Cardiac fibroblast (primary cell): ENCODE data around the genes TMEM35B and CLSPN.

GRCh38 chr1:32904884-32905111, 3.6 kb upstream of the TMEM54 start:
- RRBS = no CpG with 5 or more reads among the region's 2 CpGs

DNA sequence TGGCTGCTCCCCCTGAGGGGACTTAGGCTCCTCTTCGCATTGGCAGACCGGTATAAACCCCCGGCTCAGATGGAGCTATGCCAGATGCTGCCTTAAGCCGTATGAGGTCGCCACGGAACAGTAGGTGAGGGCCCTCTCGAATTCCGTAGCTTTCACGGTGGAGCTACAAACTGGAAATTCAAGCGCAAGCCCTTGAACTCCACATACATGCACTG, 24.2 kb upstream of the TMEM54 start:
- RRBS = no CpG with 5 or more reads among the region's 10 CpGs

- RRBS = no CpG with 5 or more reads among the region's 19 CpGs
These were observed 5.6 kb downstream of the TRIM62 start for GRCh38 chr1:33175743-33177187.

DNA sequence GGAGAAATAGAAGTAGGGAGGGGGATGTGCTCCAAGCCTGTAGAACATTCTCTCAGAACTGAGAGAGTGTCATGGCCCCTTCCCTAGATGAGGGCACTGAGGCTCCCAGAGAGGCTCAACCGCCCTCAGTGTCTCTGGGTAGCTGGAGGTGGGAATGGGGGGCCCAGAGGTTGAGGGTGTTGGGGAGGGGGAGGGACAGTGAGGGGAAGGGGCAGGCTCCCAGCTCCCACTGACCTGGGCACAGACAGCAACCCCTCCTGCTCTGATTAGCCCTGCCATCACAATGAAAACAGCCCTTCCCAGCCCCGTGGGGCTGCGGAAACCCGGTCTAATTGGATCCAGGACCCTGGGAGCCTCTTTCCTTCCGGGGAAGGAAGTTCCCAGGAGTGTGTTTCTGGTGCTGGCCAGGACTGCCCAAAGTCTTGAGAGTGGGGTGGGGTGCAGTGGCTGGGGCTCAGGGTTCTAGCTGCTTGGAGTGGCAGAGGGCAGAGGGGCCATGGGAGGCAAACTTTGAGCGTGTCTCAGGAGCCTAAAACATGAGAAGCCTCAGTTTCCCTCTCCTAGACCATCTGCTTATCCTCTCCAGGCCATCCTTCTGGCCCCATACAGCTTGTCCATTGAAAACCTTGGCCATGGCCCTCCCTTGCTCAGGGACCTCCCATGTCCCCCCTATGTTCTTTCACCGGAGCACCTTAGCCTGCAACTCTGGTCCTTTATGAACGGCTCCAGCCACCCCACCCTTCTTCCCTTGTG, 9.0 kb downstream of the ZNF362 start:
- RRBS = no CpG with 5 or more reads among the region's 8 CpGs

GRCh38 chr1:33320357-33320751, 544 bp downstream of the A3GALT2 start:
- RRBS = no CpG with 5 or more reads among the region's 4 CpGs

- RRBS = no CpG with 5 or more reads among the region's 2 CpGs
These were observed 17.1 kb upstream of the A3GALT2 start for GRCh38 chr1:33337917-33338415.

- RRBS = no CpG with 5 or more reads among the region's 5 CpGs
These were observed 12.6 kb upstream of the ZSCAN20 start for GRCh38 chr1:33459714-33460367.

DNA sequence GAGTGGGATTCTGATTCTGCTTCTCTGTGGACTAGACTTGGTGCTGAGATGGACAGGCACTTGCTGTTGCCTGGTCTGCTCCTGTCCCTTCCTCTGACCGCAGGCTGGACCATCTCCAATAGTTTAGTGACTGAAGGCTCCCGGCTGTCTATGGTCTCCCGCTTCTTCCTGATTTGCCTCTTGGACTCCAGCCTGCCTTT, 6.3 kb upstream of the ZSCAN20 start:
- RRBS = no CpG with 5 or more reads among the region's 3 CpGs

DNA sequence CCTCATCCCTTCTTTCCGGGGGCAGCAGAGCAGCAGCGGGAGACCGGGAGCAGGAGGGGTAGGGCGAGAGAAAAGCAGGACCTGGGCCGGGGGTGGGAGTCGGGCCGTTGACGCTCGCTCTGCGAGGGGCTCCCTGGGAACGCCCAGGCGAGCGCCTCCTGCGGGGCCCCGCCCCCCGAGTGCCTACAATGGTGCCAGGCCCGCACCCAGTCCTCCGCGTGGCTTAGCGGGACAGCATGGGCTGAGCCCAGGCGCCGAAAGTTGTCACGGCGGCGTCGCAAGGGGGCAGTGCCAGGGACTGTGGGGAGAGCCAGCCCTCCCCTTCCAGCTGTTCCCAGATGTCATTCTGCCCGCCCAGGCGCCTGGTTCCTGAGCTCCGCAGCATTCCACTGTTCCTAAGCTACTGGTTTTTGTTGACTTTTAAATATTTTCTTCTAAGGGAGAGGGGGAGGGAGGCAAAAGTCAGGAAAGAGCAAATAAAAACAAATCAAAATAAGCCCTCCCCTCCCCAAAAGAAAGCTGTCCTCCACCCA, 505 bp downstream of the C1orf94 start:
- RRBS = 0% methylated on average over 1 of the region's 29 CpGs

DNA sequence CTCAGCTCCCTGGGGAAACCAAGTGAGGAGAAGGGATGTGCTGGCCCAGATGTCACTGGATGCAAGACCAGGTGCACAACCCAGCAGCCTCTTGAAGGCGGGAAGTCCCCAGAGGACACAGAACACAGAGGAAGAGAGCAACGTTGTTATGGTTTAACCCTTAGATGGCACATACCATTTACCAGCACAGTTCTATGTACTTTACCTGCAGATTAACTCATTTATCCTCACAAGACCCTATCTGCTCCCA, 107.2 kb upstream of the GJB5 start:
- RRBS = no CpG with 5 or more reads among the region's 2 CpGs

- RRBS = no CpG with 5 or more reads among the region's 7 CpGs
These were observed 8.1 kb downstream of the SMIM12 start for GRCh38 chr1:34851445-34851809.

DNA sequence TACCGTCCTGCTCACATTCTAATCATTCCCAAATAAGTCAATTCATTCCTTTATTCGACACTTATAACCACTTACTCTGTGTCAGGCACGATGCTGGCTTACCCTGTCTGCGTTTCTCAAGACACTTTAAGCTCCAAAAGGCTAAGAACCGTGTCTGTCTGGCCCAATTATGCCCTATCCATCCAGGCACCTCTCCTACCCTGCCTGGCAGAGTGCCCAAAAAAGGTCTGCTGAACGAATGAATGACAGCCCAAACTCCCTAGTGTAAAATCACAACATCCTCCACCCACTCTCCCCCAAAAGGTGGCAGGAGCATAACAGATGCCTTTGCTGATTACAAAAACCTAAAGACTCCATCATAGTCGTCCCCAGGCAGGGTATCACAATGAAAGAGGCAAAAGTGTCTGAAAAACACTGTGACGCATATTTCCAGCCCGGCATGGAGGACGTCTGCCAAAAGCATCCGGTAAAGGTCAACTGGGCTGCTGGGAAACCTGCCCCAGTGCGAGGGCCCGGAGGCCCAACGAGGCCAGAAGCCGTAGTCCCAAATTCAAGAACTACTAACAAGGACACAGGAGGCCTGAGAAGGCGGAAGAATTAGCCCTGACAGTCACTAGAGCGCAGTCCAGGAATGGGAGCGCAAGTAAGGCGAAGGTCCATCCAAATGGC, 677 bp downstream of the SMIM12 start:
- RRBS = 3% methylated on average over 3 of the region's 19 CpGs

DNA sequence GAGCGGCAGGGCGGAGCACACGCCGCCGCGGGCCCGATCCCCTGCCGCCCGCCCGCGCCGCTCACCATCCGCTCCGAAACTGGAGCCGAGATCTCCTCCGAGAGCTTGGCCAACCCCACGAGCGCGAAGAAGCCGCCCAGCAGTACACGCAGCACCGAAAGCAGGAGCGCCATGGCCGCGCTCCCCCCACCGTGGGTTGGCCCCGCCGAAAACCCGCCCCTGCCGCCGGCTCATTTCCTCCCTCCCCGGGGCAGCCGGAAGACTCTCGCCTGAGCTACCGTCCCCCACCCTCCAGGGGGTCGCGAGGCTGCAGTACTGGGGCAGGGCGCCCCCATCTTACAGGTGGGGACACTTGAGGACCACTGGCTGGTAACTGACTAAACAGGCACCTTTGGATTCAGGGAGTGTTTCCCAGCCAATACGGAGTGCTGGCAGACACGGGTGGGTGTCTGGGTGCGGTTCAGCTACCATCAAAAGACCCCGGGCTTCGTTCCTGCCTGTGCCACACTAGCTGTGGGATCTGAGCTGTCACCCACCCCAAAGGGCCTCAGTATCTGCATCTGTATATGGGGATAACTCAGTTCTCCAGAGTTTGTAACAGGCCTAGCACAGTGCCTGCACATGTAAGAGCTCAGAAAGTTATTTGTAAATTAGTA, at the start of gene TMEM35B:
TSS of gene TMEM35B (minus strand) at position 215 of the 656 bp plus-strand sequence.
- RRBS = no CpG with 5 or more reads among the region's 43 CpGs

- RRBS = no CpG with 5 or more reads among the region's 1 CpG
These were observed 11.5 kb downstream of the SFPQ start for GRCh38 chr1:35181437-35181856.

- RRBS = no CpG with 5 or more reads among the region's 4 CpGs
These were observed 88.9 kb downstream of the ZMYM4 start for GRCh38 chr1:35357318-35357896.

- RRBS = no CpG with 5 or more reads among the region's 2 CpGs
These were observed 130.3 kb downstream of the ZMYM4 start for GRCh38 chr1:35398808-35399247.

- RRBS = no CpG with 5 or more reads among the region's 3 CpGs
These were observed 50.1 kb downstream of the KIAA0319L start for GRCh38 chr1:35506888-35507681.

- RRBS = no CpG with 5 or more reads among the region's 57 CpGs
These were observed 4.4 kb downstream of the TFAP2E start for GRCh38 chr1:35577284-35578095.

DNA sequence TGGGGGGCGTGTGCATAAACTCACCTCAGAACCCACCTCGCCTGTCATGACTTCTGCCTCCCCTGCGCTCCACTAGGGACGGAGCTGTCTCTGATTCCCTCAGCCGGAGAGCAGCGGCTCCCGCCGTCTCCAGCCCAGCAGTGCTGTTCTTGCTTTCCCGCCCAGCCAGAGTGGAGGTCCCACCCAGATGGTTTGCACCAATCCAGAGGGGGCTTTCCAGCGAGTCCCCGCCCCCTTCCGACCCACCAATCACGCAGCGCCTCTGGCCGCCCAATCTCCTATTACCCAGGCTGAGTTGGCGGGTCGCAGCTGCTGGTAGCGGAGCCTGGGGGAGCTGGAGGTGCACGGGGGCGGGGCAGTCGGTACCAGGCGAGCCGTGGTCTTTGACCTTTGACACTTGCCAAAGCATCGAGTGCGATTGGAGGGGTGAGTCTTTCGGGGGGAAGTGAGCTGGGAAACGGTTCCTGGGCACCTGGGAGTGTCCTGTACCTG, at the start of gene CLSPN:
TSS of gene CLSPN (minus strand) at position 156 of the 492 bp plus-strand sequence.
- RRBS = no CpG with 5 or more reads among the region's 27 CpGs